ENCODE data around the genes SAMD9L, CASD1 and ASB4.

DNA sequence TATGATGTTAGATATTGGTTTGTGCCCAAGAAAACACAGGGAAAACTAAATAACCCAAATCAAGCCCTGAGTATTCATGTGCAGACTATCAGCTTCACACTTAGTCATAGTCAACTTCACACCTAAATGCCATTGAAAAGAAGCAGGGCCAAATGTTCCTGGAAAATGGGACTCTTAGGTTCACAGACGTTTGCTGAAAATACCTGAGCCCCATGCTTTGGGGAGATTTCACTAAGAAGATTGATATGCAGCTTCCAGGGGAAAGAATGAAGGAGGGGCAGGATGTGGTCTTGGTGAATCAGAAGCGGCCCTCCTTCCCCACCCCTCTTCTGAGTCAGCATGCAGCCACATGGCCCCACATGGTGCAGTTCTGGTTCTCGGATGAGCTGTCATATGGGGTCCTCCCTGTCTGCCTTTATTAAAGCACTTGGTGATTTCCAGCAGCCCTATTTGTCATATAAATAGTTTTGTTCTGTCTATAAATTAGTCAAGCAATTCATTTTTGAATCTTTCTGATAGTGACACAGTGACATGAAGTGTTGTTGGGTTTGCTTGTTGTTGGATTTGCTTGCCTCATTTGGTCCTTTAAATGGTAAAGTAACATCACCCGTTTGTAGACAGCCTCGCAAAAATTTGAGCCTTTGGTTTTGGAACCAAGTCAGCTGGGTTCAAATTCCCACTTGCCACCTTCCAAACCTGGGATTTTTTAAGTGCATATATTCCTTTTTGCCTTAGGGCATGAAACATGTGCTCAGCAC lies 68.0 kb upstream of the CDK6 start:
- PRO-cap: no peak
- RAMPAGE, long total RNA, 4 experiments: no peak in any of the 4 experiments

DNA sequence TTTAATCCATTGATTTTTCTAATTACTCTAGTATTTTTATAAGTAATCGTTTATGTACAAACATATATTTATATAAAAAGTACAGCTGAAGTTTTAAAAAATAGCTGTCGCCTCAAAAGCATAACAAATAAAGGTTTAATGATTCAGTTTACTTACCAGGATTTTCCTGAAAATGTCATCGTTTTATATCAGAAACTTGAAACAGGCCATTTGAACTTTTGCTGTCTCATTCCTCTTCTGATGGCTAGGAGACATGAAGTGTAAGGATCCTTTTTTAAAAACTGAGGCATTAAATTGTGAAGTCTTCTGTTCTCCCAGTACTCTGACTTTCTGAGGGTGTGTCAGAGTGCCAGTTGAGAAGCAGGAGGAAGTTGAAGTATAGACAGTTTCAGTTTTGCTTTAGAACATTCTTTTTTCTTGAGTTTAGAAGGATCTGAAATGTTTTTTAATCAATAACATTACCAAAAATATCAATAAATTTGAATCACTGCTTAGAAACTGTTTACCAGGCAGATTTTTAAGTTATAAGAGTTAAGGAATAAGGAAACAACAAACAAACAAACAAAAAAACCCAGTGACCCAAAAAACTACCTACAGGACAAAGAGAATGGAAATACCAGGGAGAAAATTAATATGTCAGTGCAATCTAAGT lies at the start of gene SAMD9L:
TSS of gene SAMD9L (minus strand) at position 348 of the 652 bp plus-strand sequence.
- PRO-cap: no peak
- RAMPAGE, long total RNA, 4 experiments: start-site peak on the minus strand in 3 of 4 experiments, centred at positions 320 to 341 of the sequence, 45 to 52 reads per replicate

DNA sequence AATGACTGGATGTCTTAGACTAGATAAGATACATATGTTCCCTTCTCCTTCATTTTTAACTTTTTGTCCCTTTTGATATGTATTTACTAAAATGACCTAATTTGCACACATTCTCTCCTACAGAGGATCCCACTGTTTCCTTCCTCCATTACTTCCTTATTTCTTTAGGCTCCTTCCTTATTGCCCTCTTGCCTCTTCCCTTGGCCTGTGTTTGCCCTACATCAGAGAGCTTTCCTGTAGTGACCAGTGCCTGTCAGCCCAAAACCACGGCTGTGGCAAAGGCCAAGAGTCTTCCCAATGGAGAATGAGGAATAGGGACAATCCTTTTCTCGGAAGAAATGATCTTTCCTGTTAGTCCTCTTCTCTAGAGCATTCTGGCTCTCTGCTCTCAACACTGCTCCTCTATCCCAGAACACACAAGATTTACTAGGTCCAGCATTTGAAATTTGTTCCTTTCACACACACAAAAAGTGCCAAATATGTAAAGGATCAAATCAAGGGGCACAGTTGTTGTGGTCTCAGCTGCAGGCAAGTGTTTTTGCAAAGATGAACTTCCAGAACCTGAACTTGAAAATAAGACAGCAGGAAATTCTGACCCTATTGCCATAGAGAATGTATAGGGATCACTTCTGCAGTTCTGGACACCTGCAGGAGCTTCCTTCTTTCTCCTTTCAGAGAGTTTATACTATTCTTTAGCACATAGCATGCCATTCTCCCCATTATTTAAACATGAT lies 23.2 kb downstream of the HEPACAM2 start:
- PRO-cap: no peak
- RAMPAGE, long total RNA, 4 experiments: no peak in any of the 4 experiments

DNA sequence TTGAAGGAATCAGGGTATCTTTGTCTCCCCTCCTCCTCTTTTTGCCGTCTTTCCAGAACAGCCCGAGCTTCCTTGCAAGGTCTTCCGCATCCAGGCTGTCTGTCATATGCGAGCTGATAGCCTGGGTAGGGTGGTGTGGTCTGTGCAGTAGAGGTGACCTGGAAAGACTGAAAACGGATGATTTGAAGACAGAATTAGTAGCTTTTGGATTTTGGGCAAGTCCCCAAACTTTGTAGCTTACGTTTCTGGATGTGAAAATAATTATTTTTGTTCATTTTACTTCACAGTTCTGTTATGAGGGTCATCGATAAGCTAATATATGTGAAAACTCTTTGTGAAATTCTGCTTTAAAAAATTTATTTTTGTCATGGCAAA lies 552 bp downstream of the VPS50 start:
- PRO-cap: no peak
- RAMPAGE, long total RNA, 4 experiments: no peak in any of the 4 experiments

GRCh38 chr7:93889820-93890572 lies 557 bp downstream of the TFPI2 start:
- PRO-cap: no peak
- RAMPAGE, long total RNA, 4 experiments: no peak in any of the 4 experiments

DNA sequence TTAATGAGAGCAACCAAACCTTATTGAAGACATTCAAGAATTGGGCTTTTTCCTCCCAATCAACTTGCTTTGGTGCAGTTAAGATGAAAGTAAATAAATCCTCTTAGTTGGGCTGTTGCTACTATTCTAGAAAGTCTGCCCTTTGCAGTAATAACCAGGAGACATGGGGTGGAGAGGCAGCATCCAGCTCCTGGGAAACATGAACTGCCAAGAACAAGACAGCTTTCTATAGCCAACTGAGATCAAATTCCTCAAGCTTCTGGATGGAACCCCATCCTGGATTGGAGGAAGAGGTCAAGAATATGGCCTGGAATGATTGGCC lies 70.4 kb upstream of the COL1A2 start:
- PRO-cap: no peak
- RAMPAGE, long total RNA, 4 experiments: no peak in any of the 4 experiments

GRCh38 chr7:94375546-94376340 lies 19.0 kb upstream of the COL1A2 start:
- PRO-cap: no peak
- RAMPAGE, long total RNA, 4 experiments: no peak in any of the 4 experiments

- PRO-cap: no peak
- RAMPAGE, long total RNA, 4 experiments: no peak in any of the 4 experiments
Observed at GRCh38 chr7:94509181-94509949, at the start of gene CASD1. Gene CASD1 (plus strand): TSS chr7:94509809.

DNA sequence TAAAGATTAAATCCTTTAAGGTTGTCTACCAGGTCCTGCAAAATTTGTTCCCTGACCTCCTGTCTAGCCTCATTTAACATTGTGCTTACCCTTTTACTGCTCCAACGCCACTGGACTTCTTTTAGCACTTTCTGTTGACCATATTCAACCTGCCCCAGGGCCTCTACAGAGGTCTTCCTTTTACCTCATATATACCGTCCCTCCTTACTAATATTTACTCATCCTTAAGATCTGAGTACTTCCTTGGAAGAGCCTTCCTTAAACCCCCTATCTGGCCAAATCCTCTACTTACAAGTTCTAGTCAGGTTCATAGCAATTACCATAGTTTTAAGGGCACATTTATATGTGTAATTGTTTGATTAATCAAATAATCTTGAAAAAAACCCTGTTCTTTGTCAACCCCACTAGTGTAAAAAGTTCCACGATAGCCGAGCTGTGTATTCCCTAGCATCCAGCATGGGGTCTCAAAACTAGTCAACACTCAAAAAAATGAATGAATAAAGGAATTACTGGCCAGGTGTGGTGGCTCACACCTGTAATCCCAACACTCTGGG lies 8.3 kb downstream of the SGCE start:
- PRO-cap: no peak
- RAMPAGE, long total RNA, 4 experiments: no peak in any of the 4 experiments

- PRO-cap: no peak
- RAMPAGE, long total RNA, 4 experiments: no peak in any of the 4 experiments
Observed at GRCh38 chr7:94908287-94908766, 933 bp downstream of the PPP1R9A start.

- PRO-cap: no peak
- RAMPAGE, long total RNA, 4 experiments: no peak in any of the 4 experiments
Observed at GRCh38 chr7:94908977-94909280, 1.5 kb downstream of the PPP1R9A start.

GRCh38 chr7:95225775-95226098 lies 98.6 kb downstream of the PON1 start:
- PRO-cap: no peak
- RAMPAGE, long total RNA, 4 experiments: no peak in any of the 4 experiments

- PRO-cap: no peak
- RAMPAGE, long total RNA, 4 experiments: no peak in any of the 4 experiments
Observed at GRCh38 chr7:95404279-95404661, 8.1 kb upstream of the PON3 start.

DNA sequence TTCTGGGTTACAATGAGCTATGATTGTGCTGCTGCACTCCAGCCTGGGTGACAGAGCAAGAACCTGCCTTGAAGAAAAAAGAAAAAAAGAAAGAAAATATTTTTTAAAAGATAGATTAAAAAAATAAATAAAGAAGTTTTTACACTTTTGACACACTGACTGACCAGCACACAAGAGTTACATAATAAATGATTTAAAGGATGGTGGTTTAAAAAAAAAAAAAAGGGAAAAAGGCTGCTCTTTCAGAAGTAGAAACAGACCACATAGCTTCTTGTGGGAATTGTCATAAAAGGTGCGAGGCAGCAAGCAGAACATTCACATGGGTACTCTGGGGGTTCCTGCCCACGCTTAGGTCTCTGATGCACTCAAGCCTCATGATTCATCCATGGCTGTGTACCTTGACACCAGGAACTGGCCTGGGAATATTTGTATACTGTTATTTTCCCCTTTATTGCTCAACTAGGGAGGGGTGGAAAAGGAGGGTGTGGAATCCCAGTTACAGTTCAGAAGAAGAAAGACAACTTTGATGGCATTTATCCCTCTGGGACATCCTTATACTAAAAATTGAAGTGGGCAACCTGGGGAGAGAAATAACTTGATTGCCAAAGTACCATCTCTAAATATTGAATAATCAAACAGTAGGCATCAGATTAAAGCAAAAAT lies 4.0 kb downstream of the PON2 start:
- PRO-cap: no peak
- RAMPAGE, long total RNA, 4 experiments: no peak in any of the 4 experiments

- PRO-cap: no peak
- RAMPAGE, long total RNA, 4 experiments: no peak in any of the 4 experiments
Observed at GRCh38 chr7:95485798-95486237, at the start of gene ASB4. Gene ASB4 (plus strand): TSS chr7:95485943.

GRCh38 chr7:95546391-95547200 lies 49.7 kb downstream of the PDK4 start:
- PRO-cap: no peak
- RAMPAGE, long total RNA, 4 experiments: no peak in any of the 4 experiments

- PRO-cap: no peak
- RAMPAGE, long total RNA, 4 experiments: start-site peak on the minus strand in 2 of 4 experiments, at chr7:95584403-95584935 at its widest, 701 to 1,371 reads per replicate
Observed at GRCh38 chr7:95584111-95585119, 11.9 kb downstream of the PDK4 start.

- PRO-cap: no peak
- RAMPAGE, long total RNA, 4 experiments: no peak in any of the 4 experiments
Observed at GRCh38 chr7:95628711-95629546, 32.6 kb upstream of the PDK4 start.

DNA sequence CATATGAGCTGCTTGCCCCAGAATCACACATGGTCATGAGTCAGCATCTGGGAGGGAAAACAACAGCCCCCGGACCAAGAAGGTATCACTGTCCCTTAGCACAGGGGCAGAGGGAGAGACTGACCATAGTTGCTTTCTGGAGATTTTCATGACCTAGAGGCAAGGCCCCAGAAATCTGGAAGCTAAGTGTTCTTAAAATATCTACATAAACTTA lies 86.7 kb upstream of the PDK4 start:
- PRO-cap: no peak
- RAMPAGE, long total RNA, 4 experiments: no peak in any of the 4 experiments

DNA sequence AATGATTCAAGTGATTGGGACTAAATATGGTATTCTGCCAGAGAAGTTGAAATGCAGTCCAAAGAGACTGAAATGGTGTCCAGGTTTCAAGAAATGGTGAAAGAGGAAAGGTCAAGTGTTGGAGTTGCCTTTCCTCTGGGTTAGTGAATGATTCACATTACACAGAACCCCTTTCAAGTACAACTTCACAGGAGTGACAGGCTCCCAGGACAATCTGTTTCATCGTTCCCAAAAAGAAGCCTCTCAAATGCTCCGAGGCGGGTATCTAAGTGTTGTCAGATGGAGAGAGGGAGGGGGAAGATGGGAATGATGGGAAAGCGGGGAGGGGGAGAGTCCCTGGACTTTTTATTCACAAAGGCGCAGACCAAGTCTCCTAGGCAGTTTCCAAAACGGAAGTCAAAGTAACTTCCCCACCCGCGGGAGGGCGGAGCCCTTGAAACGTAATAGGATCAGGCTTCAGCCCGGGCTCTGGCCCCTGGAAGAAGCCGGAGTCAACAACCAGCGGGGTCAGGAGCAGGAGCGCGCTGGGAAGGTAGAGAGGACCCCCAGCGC lies 769 bp downstream of the SLC25A13 start:
- PRO-cap: unidirectional peak, plus-strand start at position 488 of the sequence
- RAMPAGE, long total RNA, 4 experiments: start-site peak on the plus strand in 1 of 4 experiments, centred at position 480 of the sequence, 22 reads per replicate